ENCODE measurements around a stretch of chr4.

GRCh38 chr4:80201558-80202569 lies 4.6 kb downstream of the PRDM8 start:
- RRBS = 24% methylated on average over 16 of the region's 71 CpGs

GRCh38 chr4:80500525-80500973 lies 165.0 kb downstream of the CFAP299 start:
- RRBS = no CpG with 5 or more reads among the region's 3 CpGs

- RRBS = no CpG with 5 or more reads among the region's 3 CpGs
These were observed 192.3 kb upstream of the RASGEF1B start for GRCh38 chr4:81663979-81664390.

DNA sequence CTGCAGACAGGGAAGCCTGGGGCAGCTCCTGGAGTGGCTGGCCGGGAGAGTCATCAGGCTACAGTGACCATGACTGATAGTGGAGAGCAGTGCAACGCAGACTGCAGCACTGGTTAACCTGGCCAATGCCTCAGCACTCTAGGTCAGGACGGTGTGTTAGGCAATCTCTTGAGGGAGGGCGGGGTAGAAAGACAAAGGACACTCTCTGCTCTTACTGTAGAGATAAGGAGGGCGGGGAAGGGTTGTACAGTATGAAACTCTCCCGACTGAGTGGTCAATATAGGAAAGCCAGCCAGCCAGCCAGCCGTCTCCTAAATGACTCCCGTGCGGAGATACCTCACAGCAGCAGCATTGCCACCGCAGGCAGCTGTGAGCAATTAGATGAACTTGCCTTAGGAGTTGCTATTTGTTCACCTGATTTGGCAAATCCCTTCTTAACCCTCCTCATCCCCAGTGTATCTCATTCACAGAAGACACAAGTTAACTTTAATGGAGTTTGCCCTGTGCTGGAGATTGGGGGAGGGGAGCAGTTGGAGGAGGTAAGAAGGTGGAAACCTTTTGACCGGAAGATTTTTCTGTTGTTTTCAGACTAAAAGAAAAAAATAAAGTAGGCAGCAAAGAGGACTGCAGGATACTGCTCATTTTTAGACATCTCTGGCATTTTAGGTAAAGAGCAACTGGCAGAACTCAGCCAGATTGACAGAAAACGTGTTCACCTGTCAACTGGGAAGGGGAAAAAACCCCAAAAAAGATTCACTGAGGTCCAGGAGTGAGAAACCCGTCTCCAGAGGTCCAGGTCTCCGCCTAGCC lies 330.5 kb downstream of the HNRNPD start:
- RRBS = no CpG with 5 or more reads among the region's 14 CpGs

- RRBS = no CpG with 5 or more reads among the region's 3 CpGs
These were observed 21.2 kb downstream of the HNRNPD start for GRCh38 chr4:82352365-82353184.

GRCh38 chr4:82371224-82371805 lies 2.5 kb downstream of the HNRNPD start:
- RRBS = no CpG with 5 or more reads among the region's 10 CpGs

- RRBS = no CpG with 5 or more reads among the region's 7 CpGs
These were observed 6.6 kb downstream of the HNRNPDL start for GRCh38 chr4:82423224-82424450.

DNA sequence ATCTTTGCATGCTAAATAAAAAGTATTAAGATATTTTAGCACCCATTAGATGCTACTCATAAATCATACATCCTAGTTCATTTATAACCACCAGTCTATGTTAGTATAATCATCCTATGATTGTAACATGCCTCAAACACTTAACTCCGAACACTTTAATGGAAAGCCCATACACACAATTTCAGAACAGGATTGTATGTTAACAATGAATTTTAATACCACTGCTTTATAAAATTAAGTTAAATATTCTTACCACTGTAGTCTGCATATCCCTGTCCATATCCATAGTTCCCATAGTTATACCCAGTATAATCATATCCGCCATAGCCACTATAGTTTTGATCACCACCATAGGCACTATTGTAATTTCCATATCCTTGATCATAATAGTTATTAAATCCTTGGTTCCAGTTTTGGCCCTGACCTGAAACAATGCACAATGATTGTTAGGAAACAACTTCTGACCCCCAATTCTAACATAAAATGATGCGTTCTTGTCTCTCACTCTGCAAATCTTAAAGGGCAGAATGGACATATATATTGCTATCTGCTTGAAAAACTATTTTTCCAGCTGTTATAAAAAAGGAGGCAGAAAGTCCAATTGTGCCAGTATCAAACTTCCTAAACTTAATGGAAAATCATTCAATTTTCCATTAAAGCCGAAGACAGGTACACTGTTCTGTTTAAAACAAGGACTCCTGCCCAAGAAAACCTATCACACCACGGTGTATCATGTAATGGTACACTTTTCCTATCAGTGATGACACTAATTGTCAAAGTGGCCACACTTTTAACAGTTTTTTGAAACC lies 3.8 kb downstream of the HNRNPDL start:
- RRBS = no CpG with 5 or more reads among the region's 5 CpGs

- RRBS = no CpG with 5 or more reads among the region's 7 CpGs
These were observed 41.9 kb downstream of the LIN54 start for GRCh38 chr4:82968623-82969204.

GRCh38 chr4:83013556-83013882 lies 2.9 kb upstream of the LIN54 start:
- RRBS = no CpG with 5 or more reads among the region's 7 CpGs

DNA sequence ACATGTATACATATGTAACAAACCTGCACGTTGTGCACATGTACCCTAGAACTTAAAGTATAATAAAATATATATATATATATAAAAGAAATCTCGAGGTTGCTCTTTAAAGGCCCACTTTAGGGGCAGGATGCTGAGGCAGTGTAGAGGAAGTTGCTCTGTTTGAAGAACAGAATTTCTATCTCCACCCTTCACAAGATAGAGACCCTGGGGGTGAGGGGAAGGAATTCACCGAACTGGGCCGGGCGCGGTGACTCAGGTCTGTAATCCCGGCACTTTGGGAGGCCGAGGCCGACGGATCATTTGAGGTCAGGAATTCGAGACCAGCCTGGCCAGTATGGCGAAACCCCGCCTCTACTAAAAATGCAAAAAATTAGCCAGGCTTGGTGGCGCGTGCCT lies 6.5 kb downstream of the PLAC8 start:
- RRBS = no CpG with 5 or more reads among the region's 15 CpGs

DNA sequence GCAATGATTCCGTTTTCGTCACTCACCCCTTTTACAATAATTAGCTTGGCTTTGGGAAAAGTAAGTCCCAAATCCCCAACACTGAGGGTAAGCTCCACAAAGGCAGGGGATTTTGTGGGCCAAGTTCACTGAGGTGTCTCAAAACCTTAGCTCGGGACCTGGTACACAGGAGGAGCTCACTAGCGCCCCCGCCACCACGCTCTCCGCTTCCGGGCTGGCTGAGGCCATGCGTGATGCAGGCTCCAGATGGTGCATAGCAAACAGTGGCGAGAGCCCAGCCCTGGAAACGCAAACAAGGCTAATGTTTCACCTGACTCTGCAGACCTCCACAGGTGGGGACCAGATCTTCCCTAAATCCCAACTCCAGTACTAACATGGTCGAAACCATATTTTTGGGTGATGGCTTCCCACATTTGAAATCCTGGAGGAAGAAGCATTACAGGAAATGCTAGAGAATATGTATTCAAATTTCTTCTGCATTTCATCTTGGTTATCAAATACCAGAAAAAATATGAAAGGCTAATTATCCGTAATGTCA lies 4.1 kb downstream of the PLAC8 start:
- RRBS = no CpG with 5 or more reads among the region's 13 CpGs

DNA sequence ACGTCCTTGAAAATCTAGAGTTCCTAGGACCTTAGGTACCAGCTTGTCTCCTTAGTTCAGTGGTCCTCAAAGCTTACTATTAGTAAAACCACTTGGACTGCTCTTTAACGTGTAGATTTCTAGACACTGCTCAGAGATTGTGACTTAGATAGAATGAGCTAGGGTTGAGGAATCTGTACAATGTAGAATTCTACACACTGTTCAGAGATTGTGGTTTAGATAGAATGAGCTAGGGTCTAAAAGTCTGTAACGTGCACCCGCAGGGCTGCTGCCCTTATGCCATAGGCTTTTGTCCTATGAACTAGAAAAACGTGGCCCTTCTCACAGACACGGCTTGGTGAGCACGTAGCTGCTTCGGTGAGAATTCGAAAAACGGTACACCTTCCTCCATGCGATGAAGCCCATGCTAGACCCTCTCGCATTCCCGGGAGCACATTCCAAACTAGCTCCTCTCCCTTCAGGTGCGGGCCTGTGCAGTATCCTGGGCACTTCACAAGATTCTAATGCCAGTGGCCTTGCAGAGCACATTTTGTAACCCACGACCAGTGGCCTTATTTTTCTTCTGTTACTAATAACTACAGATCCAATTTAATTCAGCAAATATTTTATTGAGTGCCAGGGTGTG lies 1.5 kb downstream of the PLAC8 start:
- RRBS = no CpG with 5 or more reads among the region's 15 CpGs

- RRBS = no CpG with 5 or more reads among the region's 11 CpGs
These were observed 90.5 kb downstream of the GPAT3 start for GRCh38 chr4:83626347-83626966.

- RRBS = no CpG with 5 or more reads among the region's 3 CpGs
These were observed 370.6 kb downstream of the GPAT3 start for GRCh38 chr4:83906382-83907071.

GRCh38 chr4:84495928-84496588 lies 3.0 kb downstream of the NKX6-1 start:
- RRBS = 8% methylated on average over 5 of the region's 34 CpGs

DNA sequence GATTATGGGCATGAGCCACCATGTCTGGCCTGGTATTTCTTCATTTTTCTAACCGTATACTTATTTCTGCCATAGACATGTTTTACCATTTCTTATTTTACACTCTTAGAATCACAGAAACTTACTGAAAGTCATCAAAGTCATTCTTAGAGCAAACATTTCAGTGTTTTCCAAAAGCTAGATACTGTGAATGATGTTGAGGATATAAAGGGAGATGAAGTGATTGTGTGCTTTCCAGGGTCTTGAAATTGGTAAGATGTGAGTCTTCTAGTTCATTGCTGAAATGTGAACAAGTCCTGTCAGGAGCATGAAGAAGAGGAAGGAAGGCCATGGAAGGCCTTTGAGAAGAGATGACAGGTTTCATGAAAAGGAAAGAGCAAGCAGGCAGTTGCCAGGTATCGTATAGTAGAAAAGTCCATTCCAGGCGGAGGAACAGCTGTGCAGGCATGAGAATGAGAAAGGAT lies 42.2 kb downstream of the CDS1 start:
- RRBS = no CpG with 5 or more reads among the region's 3 CpGs

GRCh38 chr4:84683203-84683843 lies 100.4 kb downstream of the CDS1 start:
- RRBS = no CpG with 5 or more reads among the region's 6 CpGs

DNA sequence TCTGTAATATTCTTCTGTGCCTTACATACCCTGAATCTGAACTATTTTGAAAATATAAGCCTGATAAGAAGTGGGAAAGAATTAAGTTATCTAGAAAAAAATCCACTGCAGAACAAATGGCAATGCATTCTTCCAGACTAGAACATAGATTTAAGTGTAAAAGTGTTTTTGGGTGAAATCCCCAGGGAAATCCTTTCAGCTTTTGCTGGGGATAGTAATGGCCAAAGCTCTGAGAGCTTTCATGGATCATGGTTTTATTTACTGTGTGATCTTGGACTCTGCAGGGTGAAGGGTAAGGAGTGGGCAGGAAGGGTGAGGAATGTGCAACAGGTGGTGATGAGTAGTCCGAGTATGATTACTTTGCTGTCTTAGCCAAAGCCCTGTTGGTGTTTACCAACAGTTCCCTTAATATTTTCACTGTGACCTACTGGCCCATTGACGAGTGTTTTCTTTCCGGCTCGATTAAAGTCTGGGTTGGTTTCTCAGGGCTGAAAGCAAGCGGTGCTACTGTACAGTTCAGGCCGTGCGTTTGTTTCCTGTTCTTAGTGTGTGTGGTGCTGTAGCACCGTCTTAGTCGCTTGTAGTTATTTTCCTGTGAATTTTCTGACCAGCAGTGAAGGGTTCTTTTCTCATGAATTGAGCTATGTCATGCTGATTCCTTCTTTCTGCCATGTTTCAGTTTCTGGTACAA lies 2.5 kb downstream of the ARHGAP24 start:
- RRBS = no CpG with 5 or more reads among the region's 9 CpGs